Subcutaneous preadipocyte (primary cell): ENCODE measurements around the gene UBA3.

- CAGE, long polyA plus RNA: no peak
Measured at GRCh38 chr3:68007881-68008439, 3.9 kb downstream of the TAFA1 start.

DNA sequence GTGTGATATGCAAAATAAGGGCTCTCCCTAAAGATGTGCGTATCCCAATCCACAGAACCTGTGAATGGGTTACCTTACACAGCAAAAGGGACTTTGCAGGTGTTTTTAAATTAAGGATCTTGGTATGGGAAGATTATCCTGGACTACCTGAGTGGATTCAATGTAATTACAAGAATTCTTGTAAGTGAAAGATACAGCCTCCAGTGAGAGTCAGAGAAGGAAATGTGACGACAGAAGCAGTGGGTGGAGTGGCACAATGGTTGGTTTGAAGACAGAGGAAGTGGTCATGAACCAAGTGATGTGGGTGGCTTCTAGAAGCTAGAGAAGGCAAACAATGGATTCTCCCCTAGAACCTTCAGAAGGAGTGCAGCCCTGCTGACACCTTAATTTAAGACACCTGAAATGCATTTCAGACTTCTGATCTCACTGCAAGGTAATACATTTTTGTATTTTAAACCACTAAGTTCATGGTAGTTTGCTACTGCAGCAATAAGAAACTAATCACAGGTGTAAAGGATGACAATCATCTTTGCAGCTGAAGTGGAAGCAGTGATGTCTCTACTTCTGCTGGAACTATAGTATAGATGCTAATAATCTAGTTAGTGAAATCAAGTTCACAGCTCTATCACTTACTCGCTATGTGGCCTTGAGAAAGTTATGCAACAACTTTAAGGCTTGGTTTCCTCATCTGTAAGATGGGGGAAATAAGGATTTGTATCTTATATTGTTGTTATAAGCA is 53.7 kb downstream of the TAFA1 start:
- CAGE, long polyA plus RNA: no peak

GRCh38 chr3:69012839-69013559 is 485 bp downstream of the EOGT start:
- CAGE, long polyA plus RNA: no peak

GRCh38 chr3:69079767-69080172 is 395 bp downstream of the UBA3 start:
- CAGE, long polyA plus RNA: no peak

- CAGE, long polyA plus RNA: no peak
Measured at GRCh38 chr3:69080173-69080623, at the start of gene UBA3. Gene UBA3 (minus strand): TSS chr3:69080365.

GRCh38 chr3:69095657-69096115 is 10.9 kb downstream of the ARL6IP5 start:
- CAGE, long polyA plus RNA: no peak

- CAGE, long polyA plus RNA: no peak
Measured at GRCh38 chr3:69104356-69104885, 18.0 kb downstream of the LMOD3 start.

DNA sequence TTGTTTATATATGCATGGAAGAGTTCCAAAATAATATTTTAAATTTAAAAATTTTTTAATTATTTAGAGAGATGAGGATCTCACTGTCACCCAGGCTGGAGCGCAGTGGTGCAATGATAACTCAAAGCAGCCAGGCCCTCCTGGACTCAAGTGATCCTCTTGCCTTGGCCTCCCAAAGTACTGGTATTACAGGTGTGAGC is 11.0 kb downstream of the LMOD3 start:
- CAGE, long polyA plus RNA: no peak

- CAGE, long polyA plus RNA: no peak
Measured at GRCh38 chr3:69370730-69371292, 15.1 kb downstream of the FRMD4B start.

GRCh38 chr3:69540927-69541579 is 155.2 kb upstream of the FRMD4B start:
- CAGE, long polyA plus RNA: no peak

DNA sequence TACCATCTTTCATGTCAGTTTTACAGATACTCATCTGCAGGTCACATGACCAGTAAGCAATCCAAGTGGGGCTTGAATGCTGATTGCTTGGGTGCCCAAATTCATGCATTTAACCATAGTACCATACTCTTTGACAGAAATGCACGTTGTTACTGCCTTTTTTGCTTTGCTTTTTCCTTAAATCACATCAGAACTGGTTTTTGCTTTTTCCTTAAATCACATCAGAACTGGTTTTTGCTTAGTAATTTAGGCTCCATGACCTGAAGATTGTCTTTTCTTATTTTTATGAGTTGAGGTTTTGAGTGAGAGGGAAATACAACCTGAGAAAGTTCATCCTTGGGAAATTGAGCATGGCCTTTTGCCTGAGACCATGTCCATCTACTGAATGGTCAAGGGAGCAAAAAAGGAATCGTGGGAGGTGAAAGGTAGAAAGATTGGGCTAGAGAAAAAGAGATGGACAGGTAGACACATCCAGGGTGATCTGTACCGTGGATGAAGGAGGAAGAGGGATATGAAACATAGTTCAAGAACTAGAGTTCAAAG is 46.2 kb downstream of the MITF start:
- CAGE, long polyA plus RNA: no peak

- CAGE, long polyA plus RNA: no peak
Measured at GRCh38 chr3:70290300-70290845, 22.1 kb downstream of the MDFIC2 start.

- CAGE, long polyA plus RNA: no peak
Measured at GRCh38 chr3:70832298-70832772, 519.9 kb upstream of the MDFIC2 start.

DNA sequence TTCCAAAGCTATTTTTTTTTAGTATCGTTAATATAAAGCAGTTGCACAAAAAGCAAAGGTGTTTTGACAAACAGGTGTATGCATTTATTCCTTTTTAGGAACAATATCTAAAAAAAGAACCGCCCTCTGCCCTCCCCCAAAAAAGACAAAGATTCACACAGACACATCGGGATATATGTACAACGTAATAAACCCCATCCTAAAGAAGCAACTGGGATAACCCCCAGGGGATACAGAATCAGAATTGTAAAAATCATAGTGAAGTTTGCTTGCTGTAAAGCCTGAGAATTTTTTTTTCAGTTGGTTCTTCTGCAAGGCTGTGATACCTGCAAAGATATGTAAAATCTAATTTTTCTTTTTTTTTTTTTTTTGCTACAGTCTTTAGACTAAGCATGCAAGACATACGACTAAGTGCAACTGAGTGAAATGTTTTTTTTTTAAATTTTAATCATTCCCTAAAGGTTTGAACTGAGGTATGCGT is 627.4 kb downstream of the FOXP1 start:
- CAGE, long polyA plus RNA: no peak

- CAGE, long polyA plus RNA: no peak
Measured at GRCh38 chr3:71025451-71025934, 558.0 kb downstream of the FOXP1 start.

DNA sequence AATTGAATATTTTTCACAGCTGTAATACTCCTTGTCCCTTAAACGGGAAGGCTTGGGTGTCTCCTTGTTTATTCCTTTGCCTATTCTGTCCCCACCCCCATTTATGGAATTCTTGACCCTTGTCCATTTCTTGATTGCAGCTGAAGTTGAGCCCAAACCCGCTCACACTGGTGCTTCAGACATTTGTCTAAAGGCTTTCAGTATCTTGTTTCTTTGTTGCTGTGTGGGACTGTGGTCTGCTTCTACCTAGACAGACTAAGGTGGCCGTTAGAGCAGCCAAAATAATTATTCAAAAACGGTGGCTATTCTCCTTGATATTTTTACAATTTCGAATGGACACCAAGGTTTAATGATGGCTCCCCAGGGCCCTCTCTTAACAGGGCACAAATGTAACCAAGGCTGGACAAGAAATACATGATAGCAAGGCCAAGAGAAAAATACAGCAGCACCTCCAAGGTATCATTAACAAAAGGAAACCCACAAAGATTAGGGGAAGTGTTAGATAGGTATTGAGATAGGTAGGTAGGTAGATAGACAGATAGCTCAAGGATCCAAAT is 449.5 kb downstream of the FOXP1 start:
- CAGE, long polyA plus RNA: no peak

DNA sequence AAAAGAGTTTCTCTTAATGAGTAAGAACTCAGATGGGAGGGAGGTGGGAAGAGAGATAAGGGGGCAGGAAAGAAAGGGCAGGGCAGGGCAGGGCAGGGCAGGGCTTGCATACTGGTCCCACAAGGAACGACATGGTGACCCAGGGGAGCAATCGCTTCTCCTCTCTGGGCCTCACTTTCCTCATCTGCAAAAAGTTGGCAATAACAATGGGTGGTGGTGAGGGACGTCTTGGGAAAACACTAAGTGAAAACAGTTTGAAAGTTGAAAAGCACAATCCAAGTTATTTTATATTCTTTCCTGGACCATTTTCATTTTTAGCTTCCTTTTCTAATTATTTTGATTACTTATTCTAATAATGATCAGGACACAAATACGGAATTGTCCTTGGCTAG is 440.6 kb downstream of the FOXP1 start:
- CAGE, long polyA plus RNA: no peak

DNA sequence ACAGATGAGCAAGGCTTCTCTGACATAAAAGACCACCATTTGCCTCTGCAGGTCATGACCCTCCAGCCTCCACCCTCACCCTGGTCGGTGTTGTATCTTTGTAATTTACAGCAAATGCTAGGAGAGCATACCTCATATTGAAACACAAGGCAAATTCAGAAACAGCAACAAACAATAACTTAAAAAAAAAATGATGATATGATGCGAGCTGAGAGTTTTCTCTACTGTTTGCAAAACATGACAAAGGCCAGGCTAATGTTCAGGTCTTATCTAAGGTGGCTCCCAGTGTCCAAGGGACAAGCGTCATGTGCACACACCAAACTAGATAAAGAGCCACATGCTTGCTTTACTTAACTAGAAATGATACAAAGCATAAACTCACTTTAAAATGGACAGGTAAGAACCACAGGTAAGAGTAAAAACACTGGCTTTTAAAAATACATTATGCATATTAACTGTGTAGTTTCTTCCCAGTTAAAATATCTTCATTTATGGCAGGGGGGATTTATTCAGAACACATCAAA is 375.9 kb downstream of the FOXP1 start:
- CAGE, long polyA plus RNA: no peak

- CAGE, long polyA plus RNA: no peak
Measured at GRCh38 chr3:71244974-71245410, 338.5 kb downstream of the FOXP1 start.

DNA sequence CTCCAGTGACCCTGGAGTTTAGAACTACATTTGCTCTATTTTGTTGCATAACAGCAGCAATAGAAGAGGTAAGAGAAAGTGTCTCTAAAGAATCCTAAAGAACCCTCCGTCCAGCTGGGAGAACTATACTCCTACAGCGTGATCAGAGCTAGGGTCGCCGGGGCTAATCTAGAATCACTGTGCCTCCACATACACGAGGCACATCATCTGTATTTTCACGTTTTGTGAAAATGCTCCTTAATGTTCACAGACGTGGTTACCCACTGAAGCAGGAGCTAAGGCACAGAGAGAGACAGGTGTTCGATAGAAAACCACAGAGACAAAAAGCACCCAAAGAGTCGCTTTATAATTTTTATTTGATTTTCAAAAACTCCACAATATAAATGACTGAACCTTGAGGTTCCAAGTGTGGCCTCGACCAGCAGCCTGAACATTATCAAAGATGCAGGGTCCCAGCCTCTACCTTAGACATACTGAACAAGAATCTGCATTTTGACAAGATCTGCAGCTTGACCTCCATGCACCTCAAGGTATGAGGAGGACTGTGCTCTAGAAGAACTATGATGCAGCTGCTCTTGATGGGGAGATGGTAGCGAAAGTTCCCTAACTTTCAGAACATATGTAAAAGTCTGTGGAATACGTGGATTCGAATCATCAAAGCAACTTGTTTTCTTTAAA is 129.3 kb downstream of the FOXP1 start:
- CAGE, long polyA plus RNA: no peak